Left colon (tissue), 1 donor: Measurements from ENCODE around the gene RPLP1.

GRCh38 chr15:68284698-68285101, 7.2 kb downstream of the FEM1B start:
- PRO-cap: no peak

- PRO-cap: no peak
These were observed 21.5 kb downstream of the FEM1B start for GRCh38 chr15:68298879-68299605.

DNA sequence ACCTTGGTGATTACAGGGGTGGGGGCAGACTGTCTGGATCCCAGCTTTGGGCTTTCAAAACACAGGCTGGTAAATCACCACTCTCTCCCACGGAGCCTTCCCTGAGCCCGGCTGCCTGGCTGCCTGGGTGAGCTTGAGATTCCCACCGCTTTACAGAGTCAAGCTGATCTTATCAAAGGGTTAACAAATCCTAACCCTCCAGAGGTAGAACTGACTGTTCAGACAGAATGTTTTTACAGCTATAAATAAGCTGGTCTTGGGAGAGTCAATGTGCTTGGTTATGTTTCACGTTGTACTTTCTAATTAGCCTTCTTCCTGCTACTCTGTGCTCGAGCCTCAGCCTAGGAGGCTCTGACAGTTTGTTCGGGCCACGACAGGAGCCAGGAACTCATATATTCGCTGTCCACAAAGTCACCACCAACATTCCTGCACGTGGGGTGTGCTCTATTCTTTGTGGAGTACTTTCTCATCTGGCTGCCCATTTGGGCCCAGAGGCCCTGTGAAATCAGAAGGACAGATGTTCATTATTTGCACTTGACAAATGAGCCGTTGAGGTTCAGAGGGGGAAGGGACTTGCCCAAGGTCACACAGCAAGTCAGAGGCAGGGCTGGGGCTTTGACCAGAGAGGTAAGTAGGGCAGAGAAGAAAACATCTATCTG, 63.5 kb downstream of the FEM1B start:
- PRO-cap: no peak

DNA sequence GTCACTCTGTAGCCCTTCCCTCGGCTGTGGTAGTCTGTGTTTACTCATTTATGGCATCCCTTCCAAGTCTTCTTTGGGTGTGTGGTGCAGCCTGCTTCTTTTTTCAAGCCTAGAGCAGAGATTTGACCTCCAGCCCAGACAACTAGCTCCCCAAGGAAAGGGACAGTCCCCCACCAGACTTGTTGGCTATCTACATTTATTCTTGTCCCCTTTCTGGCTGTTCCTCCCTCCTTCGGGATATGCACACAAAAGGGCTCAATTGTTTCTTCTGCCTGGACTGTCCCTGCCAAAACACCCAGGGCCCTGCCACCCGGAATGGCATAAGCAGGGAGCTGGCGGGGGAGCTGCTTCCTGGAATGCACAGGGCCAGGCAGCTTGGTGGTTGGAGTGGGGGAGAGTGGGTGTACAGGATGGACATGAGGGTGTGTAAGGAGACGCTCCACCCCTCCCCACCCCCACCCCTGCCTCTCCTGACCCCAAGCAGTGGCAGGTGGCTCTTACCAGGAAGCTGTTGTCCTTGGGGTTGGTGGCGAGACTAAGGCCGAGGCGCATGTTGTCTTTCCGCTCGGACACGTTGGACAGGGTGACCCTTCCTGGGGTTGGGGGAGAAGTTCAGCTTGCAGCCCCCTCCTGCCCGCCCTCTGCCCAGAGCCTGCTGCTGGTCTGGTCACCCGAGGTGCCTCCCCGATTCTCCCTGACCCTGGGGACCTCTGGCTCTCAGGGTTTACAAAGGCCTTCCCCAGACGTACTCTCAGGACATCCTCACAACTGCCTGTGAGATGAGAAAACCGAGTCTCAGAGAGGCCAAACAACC, 67.5 kb downstream of the ITGA11 start:
- PRO-cap: unidirectional peak, minus-strand start at position 69 of the sequence

DNA sequence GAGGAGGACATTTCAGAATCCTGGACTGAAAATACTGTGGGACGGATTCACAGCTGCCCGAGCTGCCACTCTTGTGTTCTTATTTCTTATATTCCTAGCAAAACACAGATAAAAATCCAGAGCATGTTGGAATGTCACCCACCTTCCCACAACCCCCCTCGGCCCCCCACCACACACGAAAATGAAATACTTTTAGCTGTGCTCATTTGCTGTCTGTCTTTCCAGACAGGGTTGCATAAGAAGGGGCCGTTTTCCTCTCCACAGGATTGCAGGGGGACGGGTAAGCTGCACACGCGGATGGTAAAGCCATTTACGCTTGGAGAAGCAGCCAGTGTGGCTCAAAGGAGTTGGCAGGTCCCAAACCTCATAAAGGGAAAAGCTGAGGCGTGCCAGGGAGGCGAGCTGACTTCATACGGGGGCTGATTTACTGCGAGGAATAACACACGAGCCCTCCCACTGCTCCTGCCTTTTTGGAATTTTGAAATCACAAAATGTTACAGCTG, 47.4 kb upstream of the ITGA11 start:
- PRO-cap: no peak

- PRO-cap: no peak
These were observed 1.2 kb downstream of the CORO2B start for GRCh38 chr15:68579925-68580396.

GRCh38 chr15:68640672-68641780, 62.2 kb downstream of the CORO2B start:
- PRO-cap: no peak

- PRO-cap: unidirectional peak, plus-strand start at chr15:68700854
These were observed 120.1 kb downstream of the ANP32A start for GRCh38 chr15:68700341-68701234.

GRCh38 chr15:68776311-68777371, 44.1 kb downstream of the ANP32A start:
- PRO-cap: no peak

GRCh38 chr15:68781631-68782301, 38.9 kb downstream of the ANP32A start:
- PRO-cap: unidirectional peak, minus-strand start at chr15:68781914

- PRO-cap: no peak
These were observed 25.9 kb downstream of the ANP32A start for GRCh38 chr15:68794748-68795205.

DNA sequence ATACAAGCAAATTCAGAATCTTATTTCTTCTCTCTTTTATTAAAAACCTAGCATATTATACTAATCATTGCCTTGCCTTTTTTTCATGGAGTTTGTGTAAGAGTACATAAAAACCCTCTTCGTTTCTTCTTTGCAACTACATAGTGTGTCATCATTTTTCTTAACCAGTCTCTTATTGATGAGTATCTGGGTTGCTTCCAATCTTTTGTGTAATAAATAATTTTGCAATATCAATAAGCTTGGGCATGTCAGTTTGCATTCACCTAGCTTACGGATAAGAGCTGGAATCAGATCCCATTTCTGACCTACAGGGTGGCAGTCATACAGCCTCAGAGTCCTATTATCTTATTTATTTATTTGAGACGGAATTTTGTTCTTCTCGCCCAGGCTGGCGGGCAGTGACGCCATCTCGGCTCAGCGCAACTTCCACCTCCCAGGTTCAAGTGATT, 18.4 kb downstream of the ANP32A start:
- PRO-cap: no peak

- PRO-cap: bidirectional peak, plus-strand start at chr15:68817938, minus-strand start at chr15:68817893
These were observed 2.9 kb downstream of the ANP32A start for GRCh38 chr15:68817826-68818091.

- PRO-cap: no peak
These were observed 10.6 kb upstream of the GLCE start for GRCh38 chr15:69149758-69150307.

GRCh38 chr15:69255731-69256223, 42.9 kb upstream of the PAQR5 start:
- PRO-cap: no peak

DNA sequence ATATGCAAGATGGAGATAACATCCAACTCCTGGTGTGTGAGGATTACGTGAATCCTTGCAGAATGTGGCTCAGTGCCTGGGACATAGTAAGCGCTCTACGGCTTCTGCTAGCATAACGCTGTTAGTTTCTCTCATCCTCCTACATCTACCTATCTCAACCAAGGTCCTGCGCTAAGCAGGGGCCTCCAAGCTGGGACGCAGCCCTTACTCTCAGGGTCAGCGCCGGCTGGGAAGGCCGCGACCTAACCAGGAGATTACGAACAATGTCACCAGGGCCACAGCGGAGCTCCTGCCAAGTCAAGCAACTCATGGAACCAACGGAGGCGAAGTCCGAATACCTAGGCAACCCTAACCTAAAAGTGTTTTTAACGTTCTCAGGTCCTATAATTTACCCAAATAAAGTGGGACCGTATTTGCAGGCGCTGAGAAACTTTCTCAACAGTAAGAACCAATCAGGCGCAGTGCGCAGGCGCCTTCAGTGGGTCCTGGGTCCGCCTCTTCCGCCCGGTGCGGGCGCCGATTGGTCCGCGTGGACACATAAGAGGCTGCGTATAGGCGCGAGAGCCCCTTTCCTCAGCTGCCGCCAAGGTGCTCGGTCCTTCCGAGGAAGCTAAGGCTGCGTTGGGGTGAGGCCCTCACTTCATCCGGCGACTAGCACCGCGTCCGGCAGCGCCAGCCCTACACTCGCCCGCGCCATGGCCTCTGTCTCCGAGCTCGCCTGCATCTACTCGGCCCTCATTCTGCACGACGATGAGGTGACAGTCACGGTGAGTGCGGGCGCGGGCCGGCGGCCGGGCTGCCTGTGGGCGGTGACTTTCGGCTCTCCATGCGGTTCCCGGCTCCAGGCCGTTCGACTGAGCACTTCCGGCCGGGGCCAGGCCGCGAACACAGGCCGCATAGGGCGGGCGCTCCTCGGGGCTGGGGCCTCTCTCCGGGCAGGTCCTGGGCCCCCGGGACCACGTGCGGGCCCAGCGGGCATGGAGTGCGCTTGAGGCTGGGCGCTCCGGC, at the start of gene RPLP1:
TSS of gene RPLP1 (plus strand) at position 565 of the 1,008 bp plus-strand sequence.
- PRO-cap: bidirectional peak, plus-strand start at position 569 of the sequence, minus-strand start at position 437 of the sequence

GRCh38 chr15:69456753-69457895, 4.5 kb downstream of the RPLP1 start:
- PRO-cap: unidirectional peak, plus-strand start at chr15:69457712

DNA sequence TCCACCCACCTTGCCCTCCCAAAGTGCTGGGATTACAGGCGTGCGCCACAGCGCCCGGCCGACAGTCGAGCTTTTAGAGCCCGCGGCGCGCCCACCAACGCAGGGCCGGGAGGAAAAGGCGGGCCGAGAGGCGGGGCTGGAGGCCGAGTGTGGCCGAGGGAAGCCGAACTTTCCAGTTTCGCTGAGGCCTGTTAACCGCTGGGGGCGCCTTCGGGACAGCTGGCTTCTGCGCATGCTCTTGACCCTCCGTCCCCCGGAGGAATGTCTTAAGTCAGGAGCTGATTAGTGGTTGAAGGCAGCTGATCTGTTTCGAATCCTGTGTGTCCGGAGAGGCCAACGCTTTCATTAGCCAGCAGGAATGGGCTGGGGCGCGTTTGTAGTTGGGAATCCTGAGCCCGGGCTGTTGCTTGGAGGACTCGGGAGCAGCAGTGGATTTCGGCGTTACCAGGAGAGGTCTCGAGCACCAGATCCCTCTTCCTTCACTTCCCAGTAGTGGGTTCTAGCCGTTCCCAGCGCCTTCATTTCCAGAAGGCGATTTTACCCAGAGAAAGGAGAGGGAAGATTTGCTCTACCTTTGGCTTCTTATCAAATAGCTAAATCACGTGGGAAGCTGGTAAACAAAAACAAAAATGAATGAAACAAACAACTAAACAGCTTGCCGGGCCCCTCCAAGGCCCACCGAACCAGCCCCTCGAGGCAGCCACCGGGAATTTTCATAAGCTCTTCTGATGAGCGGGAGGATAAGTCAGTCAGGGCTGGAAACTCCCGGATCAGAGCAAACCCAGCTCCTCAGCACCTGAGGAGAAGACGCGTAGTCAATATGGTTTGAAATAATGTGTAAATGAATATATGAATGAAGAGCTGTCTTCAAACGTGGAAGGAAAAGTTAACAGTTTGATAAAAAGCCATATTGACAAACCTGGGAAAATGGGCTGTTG, 10.3 kb downstream of the RPLP1 start:
- PRO-cap: bidirectional peak, plus-strand start at position 348 of the sequence, minus-strand start at position 67 of the sequence

DNA sequence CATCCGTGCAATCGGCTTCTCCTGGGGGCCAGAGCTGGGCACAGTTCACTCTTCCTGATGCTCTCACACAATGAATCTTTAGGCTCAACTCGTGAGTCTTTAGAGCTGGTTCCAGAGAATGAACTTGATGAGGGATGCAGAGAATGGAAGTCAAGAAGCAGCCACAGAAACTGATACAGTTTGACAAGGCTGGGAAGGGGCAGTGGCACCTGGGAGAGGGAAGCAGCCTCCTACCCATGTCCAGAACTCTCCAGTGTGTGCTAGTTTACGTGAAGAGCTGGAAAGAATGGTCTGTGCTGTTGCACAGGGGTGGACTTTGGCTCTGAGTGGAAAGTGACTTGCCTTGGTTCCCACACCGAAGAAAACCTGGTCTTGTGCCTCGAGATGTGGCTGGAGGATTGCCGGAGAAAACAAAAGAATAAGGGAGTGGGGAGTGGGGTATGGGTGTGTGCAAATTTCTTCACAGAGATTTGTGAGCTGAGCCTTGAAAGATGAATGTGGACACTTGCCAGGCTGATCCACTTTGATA, 38.0 kb downstream of the RPLP1 start:
- PRO-cap: no peak

GRCh38 chr15:69718781-69719412, 266.3 kb downstream of the RPLP1 start:
- PRO-cap: no peak